Measurements from ENCODE around the genes PRR30 and TCF23.

GRCh38 chr2:27133013-27133875 lies 1.2 kb downstream of the PREB start:
- PRO-cap: no peak

DNA sequence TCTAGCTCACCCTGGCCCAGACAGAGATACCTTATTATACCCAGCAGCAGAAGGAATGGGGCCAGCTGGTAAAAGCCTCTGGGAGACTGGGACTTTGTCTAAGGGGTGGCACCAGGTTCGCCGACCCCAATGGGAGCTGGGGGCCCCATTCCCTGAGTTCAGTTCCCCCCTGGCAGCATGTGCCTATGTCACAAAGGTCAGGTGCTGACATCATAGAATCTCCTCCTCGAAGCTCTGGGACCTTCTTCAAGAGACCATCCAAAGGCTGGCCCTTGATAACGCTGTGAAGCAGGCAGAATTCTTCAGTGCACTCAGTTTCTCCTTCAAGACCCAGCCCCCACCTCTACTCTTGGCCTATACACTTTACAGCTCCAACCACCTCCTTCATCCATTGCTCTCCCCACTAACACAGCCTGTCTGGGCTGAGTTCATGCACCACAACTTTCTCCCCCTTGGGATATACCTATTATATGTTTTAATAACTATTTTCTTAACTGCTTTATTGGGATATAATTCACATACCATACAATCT lies at the start of gene PRR30:
Gene PRR30 (minus strand): TSS at position 138 of the 532 bp plus-strand sequence.
- PRO-cap: no peak

GRCh38 chr2:27148574-27149393 lies at the start of gene TCF23:
TCF23 (plus strand) TSS chr2:27149004.
- PRO-cap: no peak

DNA sequence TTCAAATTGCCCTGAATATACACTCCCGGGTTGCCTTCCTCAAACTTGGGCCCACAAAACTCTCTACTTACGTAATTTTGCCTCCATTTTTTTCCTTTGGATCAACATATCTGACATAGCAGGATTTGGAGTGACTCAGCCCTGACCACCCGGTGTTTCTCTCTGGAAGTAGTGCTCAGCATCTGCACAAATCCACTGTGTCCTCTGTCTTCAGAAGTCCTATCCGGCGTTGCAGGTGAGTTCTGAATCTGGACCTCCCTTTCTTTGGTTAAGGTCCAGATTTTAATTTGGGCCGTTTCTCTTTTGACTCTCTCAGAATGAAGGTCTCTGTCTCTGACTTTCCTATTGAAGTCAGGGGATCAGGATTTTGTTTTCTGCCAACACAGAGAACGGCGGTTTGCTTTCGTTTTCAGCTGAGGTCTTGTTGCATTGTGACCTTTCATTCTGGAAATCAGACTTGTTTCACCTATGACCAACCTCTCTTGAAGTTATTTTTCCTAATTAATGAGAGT lies 13.5 kb downstream of the TCF23 start:
- PRO-cap: no peak

DNA sequence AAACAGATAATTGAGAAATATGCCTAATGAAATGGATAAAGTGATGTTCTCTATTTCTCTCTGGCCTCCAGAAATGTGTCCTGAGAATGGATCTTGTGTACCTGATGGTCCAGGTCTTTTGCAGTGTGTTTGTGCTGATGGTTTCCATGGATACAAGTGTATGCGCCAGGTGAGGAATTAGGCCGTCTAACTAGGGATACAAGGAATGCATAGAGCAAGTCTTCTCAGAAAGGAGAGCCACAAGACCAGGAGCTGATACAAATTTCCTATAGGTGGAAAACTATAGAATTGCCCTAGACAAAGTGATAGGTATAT lies 760 bp upstream of the CAD start:
- PRO-cap: no peak

GRCh38 chr2:27217926-27218349 lies 769 bp downstream of the CAD start:
- PRO-cap: no peak

GRCh38 chr2:27264980-27265331 lies 2.1 kb upstream of the SLC30A3 start:
- PRO-cap: no peak

- PRO-cap: no peak
These were observed 4.4 kb upstream of the DNAJC5G start for GRCh38 chr2:27270879-27271115.

GRCh38 chr2:27355769-27356626 lies 566 bp downstream of the GTF3C2 start:
- PRO-cap: bidirectional peak, plus-strand start at chr2:27356288, minus-strand start at chr2:27356148; bidirectional peak, plus-strand start at chr2:27356556, minus-strand start at chr2:27356449

DNA sequence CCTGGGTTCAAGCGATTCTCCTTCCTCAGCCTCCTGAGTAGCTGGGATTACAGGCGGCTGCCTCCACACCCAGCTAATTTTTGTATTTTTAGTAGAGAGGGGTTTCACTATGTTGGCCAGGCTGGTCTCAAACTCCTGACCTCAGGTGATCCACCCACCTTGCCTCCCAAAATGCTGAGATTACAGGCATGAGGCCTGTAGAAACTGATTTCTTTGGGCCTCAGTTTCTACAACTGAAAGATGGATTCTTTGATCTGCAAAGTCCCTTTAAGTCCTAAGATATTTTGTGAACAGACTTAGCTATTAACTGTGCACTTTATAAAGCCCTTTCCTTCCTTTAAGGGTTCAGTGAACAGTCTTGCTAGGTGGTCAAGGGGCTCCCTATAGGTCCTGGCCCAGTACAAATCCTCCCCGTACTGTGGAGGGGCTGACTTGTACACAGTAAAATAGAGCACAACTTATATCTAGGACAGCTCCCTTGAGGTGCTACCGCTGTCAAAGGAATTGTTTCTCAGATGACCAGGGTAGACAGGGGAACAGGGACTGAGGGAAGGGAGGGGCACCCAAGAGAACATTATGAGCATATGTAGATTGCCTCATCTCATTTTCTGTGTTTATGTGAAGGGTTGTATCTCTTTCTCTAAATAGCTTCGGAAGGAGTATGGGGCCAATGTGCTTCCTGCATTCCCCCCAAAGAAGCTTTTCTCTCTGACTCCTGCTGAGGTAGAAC lies 1.7 kb downstream of the SNX17 start:
- PRO-cap: no peak

GRCh38 chr2:27376283-27377427 lies 3.9 kb downstream of the ZNF513 start:
- PRO-cap: no peak

DNA sequence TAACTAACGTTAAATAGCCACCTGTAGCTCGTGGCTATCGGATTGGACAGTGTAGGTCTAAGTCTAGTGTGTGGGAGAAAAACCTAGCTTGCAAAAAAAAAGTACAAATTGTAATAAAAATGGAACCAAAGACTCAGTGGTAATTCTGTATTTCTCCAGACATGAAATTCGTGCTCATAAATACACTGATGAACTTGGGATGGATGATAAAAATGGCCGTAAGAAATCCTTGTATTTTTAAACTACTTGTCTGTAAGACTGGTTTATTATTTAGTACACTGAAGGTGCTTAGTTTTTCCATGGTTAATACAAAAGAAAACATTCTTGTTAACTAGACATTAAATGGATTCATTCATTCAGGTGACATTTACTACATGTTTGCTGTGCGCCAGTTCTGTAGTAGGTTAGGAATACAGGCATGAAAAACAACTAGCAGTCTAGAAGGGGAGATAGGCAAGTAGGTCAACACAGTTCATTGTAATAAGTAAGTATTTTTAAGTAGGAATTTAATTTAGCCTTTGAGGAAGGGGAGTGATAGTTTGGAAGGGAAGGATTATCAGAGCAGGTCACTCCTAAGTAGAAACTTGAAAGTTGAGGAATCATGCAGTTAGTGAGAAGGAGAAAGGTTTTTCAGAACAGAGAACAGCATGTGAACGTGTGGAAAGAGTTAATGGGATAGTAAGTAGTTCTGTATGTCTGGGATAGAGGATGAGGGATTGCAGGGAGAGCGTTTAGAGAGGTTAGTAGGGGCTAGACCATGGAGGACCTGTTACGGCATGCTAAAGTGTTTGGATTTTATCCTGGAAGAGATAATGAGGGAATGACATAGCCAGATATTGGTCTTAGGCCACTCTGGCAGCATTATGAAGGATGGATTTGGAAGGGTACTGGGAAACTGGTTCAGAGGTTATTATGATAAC lies 1.5 kb downstream of the ZNF512 start:
- PRO-cap: no peak

GRCh38 chr2:27641007-27641498 lies 12.2 kb downstream of the GPN1 start:
- PRO-cap: no peak

GRCh38 chr2:27665004-27665391 lies 1.3 kb downstream of the SLC4A1AP start:
- PRO-cap: no peak

DNA sequence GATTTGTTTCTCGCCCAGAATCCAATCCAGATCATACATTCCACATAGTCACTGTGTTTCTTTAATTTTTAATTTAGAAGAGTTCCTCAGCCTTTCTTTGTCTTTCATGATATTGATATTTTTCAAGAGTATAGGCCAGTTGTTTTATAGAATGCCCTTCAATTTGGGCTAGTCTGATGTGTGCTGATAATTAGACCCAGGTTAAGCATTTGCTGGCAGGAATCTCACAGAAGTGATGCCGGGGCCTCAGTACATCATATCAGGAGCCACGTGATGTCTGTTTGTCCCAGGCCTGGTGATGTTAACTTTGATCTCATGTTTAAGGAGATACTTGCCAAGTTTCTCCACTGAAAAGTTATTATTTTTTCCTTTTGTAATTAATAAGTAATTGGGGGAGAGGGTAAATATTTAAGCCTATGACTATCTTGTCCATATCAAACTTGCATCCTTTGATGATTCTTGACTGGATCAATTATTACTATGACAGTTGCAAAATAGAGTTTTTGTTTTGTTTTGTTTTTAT lies 46.1 kb downstream of the SLC4A1AP start:
- PRO-cap: no peak

- PRO-cap: no peak
These were observed 53.3 kb downstream of the SLC4A1AP start for GRCh38 chr2:27716928-27717456.

DNA sequence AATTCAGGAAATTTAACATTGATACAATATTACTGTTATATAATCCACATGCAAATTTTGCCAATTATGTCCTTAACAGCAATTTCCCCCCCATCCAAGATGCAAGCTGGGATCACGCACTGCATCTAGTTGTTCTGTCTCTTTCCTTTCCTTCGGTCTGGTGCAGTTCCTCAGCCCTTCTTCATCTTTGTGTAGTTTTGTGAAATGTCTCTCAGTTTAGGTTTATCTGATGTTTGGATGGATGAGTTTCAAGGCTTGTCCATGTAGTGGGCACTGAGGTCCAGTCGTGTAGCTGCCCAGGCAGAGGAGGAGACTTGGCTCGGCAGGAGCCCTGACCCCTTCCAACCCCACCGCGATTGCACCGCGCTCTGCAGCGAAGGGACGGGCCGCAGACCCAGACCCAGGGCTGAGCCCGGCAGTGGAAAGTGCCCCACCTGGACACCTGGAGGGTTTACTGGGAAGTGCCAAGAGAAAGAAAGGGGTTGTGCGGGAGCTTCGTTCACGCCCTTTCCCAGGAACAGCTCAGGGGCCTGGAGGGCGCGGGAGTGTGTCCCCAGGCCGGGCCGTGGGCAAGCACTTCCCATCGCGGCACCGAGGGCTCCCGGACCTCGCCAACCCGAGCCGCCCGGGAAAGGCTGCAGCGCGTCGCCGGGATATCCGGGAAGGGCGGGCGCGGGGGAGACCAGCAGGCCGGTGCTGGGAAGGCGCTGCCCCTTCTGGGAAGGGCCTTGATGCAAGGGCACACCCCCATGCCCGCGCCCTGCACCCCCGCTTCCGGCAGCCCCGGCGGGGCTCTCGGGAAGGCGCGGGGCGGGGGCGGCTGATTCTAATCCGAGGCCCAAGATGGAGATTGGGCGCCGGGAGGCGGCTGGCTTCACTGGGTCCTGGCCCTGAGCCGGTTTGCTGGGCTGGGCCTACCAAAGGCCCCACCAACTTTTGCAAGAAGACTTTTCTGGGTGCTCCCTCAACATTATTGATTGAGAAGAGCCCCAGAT lies 36.2 kb upstream of the MRPL33 start:
- PRO-cap: bidirectional peak, plus-strand start at position 777 of the sequence, minus-strand start at position 655 of the sequence

DNA sequence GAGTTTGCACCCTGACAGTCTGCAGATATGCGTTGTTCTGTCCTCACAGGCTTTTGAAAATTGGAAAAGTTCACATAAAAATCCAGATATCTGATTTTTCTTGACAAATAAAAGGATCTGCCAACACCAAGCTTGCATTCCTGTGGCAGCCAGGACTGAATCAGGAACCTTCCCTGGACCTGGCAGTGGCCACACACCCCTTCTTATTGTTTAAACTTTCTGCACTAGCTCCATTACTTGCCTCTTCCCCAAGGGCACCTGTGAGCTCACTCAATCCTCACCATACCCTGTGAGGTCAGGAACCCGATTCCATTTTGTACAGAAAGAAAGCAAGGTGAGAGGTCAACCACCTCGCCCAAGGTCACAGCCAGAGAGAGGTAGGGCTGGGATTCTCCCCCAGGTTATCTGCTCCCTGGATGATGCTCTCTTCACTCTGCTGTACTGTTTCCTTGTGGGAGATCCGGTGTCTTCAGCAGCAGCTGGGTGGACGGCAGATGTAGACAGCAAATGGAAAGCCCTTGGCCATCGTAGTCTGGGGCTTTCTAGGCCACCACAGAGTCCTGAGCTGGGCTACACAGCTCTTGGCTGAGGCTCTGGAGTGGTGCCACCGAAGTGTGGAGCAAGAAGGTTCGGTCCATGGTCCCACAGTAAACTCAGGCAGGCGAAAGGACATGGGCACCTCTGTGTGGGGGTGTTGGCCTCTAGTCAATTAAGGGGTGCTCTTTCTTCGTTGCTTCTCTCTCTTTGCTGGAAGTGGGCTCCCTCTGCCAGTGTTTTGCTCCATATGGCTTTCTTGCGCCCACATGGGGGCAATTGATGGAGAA lies 34.9 kb upstream of the MRPL33 start:
- PRO-cap: no peak

GRCh38 chr2:27889702-27890082 lies 495 bp downstream of the RBKS start:
- PRO-cap: no peak

GRCh38 chr2:27891438-27892218 lies 1.1 kb downstream of the BABAM2 start:
- PRO-cap: no peak